Paraaortic lymph node (tissue), 1 donor: ENCODE measurements around a stretch of chr1.

DNA sequence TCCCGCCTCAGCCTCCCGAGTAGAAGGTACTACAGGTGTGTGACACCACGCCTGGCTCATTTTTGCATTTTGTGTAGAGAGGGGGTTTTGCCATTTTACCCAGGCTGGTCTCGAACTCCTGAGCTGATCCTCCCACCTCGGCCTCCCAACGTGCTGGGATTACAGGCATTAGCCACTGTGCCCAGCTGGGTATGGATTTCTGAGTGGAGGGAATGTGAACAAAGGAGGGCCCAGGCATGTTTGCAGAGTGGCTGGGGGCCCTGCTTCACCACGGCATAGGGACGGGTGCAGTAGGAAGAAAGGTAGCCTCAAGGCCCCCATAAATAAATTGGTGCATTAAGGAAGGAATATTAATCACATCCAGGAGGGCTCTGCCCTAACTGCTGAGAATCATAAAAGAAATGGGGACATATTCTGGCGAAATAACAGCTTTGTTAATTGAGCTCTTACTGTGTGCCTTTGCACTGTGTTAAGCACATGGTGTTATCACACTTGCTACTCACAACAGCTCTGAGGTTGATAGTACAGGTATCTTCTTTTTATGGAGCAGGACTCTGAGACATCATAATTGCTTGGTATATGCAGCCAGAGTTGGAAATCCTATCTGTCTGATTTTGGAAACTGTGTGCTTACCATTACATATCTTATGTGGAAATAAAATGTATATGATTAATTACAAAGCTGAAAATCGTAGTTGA lies 43.9 kb downstream of the WNT4 start:
- PRO-cap: no peak

DNA sequence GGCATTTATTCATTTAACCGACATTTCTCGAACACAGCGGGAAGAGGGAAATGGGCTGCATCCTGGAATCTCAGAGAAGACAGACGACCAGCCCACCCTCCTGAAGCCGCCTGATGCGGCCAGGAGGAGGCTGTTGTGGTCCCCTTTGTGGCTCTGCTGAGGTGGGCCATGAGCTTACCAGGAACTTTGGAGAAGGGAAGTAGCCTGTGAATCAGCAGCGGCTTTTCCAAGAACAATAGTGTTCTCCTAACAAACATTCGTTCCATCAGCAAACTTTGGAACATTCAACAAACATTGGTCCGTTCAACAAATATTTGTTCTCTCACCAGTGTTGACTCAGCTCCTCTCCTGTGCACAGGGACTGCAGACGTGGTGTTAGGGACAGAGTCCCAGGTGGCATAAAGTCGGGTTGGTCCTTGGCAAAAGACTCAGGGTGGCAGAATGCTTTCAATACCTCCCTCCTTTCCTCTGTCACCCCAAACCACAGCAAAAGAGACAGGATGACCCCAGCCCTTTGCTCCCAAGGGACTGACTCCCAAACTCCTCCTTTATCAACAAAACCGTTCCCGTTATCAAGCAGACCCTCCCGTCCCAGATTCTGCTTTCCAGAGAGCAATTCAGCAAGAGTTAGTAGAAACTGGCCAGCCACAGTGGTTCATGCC lies 103.2 kb upstream of the ZBTB40 start:
- PRO-cap: no peak

GRCh38 chr1:22350579-22351241 lies 100.9 kb upstream of the ZBTB40 start:
- PRO-cap: no peak

- PRO-cap: no peak
These were observed 326 bp downstream of the EPHA8 start for GRCh38 chr1:22563664-22563966.

- PRO-cap: no peak
These were observed 4.0 kb downstream of the C1QC start for GRCh38 chr1:22647420-22647841.

DNA sequence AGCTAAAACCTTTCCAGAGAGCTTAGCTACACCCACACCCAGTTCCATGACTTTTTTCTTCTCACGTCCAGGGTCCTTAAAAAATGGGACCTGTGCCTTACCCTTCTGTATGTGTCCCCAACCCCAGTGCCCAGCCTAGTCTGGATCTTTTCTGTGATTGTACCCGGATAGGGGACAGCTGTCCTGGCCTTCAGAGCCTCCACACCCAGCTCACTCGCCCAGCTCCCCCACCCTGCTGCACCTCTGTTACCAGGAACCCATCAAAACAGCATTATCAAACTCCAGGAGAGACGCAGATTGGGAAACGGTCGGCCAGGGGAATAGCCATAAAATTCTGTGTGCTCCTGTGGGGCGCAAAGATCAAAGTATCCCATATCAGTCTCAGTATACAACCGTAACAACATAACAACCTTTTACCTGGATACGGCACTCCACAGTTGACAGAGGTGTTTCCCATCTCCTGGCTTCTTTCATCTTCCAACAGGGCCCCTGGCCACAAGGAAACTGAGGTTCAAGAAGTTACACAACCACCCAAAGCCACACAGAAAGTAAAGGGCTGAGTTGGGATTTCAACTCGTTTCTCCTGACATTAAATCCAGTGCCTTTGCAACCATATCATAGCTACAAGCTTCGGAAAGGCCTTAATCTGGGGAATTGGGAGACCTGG lies 8.4 kb upstream of the EPHB2 start:
- PRO-cap: no peak

GRCh38 chr1:22708668-22709054 lies 2.0 kb upstream of the EPHB2 start:
- PRO-cap: no peak

DNA sequence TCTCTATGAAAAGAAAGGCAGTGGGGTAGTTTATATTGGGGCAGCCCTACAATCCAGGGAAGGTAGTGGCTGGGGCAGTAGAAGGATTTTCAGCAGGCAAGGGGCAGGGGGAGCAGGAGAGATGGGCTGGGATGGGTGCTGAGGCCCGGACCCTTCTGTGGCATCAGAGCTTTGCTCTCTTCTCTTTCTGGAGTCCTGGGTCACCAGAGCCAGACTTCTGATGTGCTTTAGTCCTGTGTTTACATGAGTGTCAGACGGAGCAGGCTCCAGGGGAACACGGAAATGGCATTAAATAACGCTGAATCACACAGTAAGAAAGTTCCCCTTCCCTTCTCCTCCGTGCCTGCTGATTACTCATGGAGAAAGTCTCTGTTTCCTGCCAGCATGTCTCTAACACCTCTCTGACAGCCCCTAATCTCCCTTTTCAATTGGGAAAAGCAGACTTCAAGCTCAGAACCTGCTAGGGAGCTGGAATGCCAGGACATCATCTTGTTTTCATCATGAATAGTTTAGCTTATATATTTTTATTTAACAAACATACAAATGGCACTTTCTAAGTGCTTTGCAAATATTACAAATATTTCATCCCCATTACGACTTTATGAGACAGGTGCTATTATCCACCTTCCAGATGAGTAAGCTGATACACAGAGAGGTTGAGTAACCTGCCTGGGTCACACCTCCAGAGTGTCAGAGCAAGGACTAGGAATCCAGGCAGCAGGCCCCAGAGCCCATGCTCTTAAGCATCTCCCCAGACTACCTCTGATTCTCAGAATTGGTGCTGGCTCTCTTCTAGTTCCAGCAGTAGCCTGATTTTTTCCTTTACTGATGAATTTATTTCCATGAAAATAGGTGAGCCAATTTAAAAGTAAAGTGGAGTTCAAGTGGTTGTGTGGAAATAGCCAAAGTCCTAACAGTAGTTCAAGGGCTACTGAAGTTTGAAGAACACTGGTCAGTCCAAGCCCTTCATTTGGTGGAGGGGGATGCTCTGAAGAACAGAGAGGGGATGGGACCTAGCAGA lies 39.9 kb downstream of the EPHB2 start:
- PRO-cap: no peak

DNA sequence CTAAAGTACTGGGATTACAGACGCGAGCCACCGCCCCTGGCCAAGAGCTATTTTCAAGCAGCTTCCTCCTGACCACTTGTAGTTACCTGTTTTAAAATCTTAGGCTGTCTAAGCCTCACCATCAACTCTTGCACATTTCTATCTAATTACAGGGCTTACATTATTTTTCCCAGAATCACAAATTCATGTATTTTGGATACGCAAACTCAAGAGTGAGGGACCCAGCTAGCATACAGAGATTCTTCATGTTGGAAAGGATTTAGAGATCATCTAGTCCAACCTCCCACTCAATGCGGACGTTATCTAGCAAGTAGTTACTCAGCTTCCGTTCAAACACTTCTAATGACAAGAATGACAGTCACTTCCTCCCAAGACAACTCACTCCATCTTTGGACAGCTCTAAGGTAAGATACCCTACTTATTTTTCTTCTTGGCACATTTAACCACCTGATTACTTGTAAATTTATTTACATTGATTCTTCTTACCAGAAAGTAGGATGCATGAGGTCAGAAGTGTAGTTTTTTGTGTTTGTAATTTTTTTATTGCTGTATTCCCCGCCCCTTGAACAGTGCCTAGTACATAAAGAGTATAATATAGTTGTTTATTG lies 84.0 kb downstream of the KDM1A start:
- PRO-cap: no peak

- PRO-cap: no peak
These were observed 62.3 kb downstream of the HTR1D start for GRCh38 chr1:23154918-23155563.

DNA sequence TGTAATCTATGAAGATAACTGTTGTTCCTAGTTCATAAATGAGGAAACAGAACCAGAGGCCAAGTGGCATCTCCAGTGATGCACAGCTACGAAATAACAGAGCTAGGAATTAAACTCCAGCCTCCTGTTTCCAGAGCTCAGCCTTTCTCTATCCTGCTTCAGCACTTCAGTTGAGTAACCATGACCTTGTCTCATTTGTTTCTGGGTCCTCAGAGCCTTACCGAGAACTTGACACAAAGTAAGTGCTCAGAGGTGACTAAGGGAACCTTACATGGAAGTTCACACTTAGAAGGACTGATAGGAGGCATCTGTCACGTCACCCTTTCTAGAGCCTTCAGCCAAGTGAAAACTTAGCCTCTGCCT lies 39.0 kb downstream of the HTR1D start:
- PRO-cap: no peak

- PRO-cap: no peak
These were observed 60.4 kb downstream of the HNRNPR start for GRCh38 chr1:23283811-23284010.

GRCh38 chr1:23368622-23369316 lies 867 bp downstream of the ZNF436 start:
- PRO-cap: bidirectional peak, plus-strand start at chr1:23368949, minus-strand start at chr1:23368856

DNA sequence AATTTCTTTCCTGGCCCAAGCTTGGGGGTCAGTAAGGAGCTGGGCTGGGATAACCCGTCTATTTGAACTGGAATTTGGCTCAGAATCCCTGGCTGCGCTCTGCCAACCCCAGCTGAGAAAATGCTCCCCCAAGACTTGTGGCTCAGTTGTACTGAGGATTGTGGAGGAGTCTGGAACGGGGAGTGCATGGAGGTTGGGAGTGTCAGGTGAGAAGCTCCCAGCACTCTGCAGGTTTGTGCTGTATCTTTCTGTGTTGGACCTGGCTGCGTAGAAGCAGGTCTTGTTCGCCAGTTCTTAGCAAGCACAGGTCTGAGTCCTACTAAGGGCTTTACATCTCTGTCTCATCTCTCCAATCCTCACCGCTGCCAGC lies 1.6 kb downstream of the TCEA3 start:
- PRO-cap: no peak

DNA sequence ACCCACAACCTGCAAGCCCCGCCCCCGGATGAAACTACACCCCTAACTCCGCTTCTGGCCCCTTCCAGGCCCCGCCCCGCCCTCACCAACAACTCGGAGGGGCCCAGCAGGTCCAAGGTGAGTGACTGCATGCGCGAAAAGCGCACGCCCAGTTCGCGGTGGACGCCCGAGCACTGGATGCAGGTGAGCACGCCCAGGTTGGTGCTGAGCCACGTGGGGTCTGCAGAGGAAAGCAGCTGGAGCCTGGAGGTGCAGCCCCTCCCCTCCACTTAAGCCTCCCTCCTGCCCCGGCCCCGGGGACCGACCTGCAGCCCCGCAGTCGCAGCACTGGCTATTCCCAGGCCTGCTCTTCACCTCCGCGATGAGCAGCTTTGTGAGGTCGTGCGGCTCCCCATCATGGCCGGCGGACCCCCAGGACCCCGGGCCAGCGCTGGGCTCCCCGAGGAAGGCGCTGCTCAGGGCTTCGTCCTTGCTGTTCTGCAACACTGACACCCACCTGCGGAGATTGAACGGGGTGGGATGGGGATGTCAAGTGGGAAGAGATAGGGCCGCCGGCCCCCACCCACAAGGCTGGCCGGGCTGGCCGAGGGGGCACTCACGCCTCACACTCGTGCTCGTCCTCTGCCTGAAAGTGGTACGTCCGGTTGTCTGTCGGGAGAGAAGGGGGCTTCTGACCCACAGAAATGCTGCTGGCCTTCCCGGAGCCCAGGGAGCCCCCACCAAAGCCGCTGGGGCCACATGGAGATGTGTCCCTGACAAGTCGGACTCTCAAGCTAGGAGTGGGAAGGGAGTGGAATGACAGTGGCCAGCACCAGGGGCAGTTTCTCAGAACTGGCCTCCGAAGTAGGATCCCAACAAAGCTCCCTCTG lies 12.5 kb upstream of the TCEA3 start:
- PRO-cap: no peak

- PRO-cap: no peak
These were observed 27.5 kb upstream of the TCEA3 start for GRCh38 chr1:23451891-23452519.

DNA sequence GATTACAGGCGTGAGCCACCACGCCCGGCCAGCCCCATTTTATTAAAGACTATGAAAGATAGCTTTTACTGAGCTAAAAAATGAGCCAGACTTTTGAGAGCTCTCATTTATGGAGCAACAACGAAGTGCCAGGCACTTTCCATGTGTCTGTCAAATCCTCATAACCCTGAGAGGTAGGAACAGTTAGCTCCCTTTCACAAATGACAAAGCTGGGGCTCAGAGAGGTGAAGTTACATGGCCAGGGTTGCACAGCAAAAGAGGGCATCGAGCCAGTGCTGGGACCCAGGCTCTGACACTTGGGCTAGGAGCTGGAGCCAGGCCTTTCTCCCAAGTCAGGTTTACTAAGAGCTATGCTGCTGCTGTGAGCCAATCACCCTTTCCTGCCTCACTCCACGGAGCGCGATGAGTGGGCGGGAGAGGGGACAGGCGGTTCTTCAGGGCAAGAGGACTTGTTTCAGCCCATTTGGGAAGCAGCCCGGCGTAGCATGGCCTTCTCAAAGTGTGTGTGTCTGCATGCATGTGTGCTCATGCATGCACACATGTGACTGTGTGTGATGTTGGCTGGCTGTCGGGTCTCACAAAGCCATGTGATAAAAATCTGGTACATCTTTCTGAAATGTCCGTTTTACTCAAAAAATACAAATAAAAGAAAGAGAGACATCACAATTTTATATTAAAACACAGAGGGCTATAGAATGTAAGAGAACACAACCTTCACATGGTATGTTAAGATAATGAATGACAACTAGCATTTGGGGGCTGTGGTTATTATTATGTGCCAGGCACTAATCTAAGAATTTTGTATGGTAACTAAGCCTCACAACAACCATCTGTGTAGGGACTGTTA lies 10.5 kb downstream of the ID3 start:
- PRO-cap: bidirectional peak, plus-strand start at position 463 of the sequence, minus-strand start at position 294 of the sequence

DNA sequence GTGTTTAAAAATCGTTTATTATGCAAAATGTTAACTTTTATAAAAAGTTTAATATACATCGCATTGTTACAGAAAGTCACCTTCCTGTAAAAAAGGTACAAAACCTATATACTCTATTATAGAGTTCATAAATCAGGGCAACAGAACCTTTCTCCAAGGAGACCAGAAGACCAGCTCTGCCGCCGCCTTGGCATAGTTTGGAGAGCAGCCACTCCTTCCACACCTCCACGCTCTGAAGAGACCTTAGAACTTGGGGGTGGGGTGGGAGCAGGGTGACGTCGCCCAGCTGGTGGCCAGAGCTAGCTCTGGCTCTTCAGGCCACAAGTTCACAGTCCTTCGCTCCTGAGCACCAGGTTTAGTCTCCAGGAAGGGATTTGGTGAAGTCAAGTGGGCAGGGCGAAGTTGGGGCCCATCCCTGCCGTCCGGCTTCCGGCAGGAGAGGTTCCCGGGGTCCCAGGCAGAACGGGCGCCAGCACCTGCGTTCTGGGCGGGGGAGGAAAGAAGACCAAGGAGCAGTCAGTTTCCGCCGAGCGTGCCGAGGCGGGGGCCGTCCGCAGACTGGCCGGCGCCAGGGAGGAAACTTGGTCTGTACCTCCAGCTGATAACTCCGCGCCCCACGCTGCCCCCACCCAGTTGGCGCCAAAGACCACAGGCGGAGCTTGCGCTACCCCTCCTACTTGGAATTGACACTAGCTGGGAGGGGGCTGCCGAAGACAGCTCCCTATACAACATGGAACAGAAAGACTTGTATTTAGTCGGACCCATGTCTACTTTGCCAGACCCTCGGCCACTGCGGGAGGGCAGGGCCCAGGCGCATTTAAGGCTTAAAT lies 1.2 kb downstream of the ID3 start:
- PRO-cap: bidirectional peak, plus-strand start at position 438 of the sequence, minus-strand start at position 330 of the sequence; bidirectional peak, plus-strand start at position 529 of the sequence, minus-strand start at position 560 of the sequence; bidirectional peak, plus-strand start at position 686 of the sequence, minus-strand start at position 608 of the sequence

DNA sequence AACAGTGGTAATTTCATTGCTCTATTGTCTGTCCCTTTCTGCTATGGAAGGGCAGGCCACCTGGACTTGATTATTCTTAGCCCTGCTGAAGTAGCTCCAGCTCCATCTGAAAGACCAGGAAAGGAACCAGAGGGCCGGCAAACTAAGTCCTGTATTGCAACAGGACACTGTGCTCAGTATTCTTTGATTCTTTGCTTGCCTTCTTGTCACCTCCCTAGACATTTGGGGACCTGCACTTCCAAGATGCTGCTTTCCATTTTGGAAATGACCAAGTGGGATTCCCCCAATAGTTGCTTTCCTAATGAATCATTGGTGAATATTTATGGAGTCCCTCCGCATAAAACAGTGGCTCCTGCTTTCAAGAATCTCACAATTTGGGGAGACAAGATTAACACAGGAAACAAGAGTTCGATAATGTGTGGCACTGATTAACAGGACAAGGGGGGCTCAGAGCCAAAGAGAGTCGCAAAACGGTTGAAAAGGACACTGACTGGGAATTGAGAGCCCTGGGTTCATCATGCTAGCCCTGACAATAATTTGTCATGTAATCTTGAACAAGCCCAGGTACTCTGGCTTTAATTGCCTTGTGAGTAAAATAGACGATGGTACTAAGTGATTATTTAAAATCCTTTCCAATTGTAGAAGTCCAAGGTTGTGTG lies 1.3 kb upstream of the ID3 start:
- PRO-cap: no peak

- PRO-cap: no peak
These were observed 1.8 kb upstream of the ID3 start for GRCh38 chr1:23561083-23561543.